Spleen (tissue), 7 donors: ENCODE measurements around the genes INAFM2, KNSTRN and PPP1R14D.

GRCh38 chr15:40104747-40105273 is 3.9 kb downstream of the BMF start:
- PRO-cap, 4 experiments, result no peak in any of the 4 experiments
- RAMPAGE, long total RNA, 4 experiments, result no peak in any of the 4 experiments

- PRO-cap, 4 experiments, result no peak in any of the 4 experiments
- RAMPAGE, long total RNA, 4 experiments, result no peak in any of the 4 experiments
Measured at GRCh38 chr15:40249121-40249635, 10.3 kb downstream of the PAK6 start.

GRCh38 chr15:40296526-40297193 is 11.1 kb downstream of the PLCB2 start:
- PRO-cap, 4 experiments, result no peak in any of the 4 experiments
- RAMPAGE, long total RNA, 4 experiments, result no peak in any of the 4 experiments

DNA sequence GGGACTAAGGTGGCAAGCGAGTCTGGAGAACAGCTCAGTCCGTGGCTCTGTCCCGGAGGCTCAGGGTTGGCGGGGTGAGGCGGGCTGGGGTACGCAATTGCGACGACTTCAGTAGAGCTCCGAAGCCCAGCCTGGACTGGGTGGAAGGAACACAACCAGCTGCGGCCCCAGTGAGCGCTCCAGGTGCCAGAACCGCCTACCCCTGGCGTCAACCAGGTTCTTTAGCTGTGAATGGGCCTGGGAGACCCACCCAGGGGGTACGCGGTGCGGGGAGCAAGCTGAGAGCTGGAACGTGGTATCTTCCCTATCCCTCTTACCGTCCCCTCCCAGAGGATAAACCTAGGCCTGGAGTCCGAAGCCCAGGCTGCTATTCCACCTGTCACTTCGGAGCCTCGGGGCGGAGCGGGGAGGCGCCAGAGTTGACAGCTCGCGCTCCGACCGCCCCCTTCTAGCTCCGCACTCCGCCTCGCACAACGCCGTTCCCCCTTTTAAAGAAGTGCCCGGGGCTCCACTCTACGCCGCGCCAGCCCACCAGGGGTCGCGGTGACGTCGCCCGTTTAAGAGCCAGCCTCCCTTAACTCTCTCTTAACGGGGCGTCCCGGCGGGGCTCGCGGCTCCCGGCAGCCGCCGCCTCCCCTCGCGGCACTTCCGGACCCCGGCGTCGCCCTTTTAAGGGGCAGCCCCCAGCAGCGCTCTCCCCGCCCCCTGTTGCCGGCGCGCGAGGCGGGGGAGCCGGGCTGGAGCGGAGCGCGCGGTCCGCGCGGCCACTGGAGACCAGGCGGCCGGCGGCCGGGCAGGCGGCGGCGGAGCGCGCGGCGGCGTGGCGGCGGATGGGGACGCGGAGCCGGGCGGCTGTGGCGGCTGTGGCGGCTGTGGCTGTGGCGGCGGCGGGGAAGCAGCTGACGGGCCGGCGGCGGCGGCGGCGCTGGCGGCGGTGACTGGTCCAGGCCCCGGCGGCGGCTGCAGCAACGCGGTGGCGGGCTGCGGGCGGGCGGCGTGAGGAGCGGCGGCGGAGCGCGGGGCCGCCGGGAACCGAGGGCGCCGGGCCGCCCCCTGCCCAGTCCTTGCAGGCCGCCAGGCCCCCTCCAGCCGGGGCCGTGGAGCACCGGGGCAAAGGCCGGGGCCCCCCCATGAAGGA is at the start of gene INAFM2:
INAFM2 (plus strand) TSS at position 767 of the 1,138 bp plus-strand sequence.
- PRO-cap, 4 experiments, result peak in 4 of 4 experiments; most common plus-strand start position 770 of the sequence (in 4); most common minus-strand start position 644 of the sequence (in 3)
- RAMPAGE, long total RNA, 4 experiments, result no peak in any of the 4 experiments

- PRO-cap, 4 experiments, result peak in 4 of 4 experiments; most common plus-strand start chr15:40383000 (in 3)
- RAMPAGE, long total RNA, 4 experiments, result start-site peak on the plus strand in 4 of 4 experiments, at chr15:40382936-40383010 at its widest, 171 to 386 reads per replicate
Measured at GRCh38 chr15:40382564-40383781, at the start of gene KNSTRN. Gene KNSTRN (plus strand): TSS chr15:40382721.

GRCh38 chr15:40420006-40420711 is 14.6 kb downstream of the IVD start:
- PRO-cap, 4 experiments, result no peak in any of the 4 experiments
- RAMPAGE, long total RNA, 4 experiments, result no peak in any of the 4 experiments

DNA sequence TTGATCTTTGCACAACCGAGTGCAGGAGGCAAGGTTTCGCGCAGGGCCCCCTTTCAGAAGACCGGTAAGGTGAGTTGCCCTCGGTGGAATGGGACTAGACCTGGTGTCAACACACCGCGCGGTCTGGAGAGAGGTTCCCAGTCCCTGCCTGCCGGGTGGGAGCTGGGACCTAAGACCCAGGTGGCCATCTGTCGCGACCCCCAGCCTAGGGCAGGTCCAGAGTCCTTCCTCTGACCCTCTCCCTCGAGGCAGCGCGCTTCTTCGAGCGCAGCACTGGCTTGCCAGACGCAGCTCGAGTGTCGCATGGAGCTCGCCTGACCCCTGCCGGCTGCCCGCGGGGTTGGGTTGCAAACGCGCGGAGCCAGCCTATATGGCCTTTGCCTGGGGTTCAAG is 16.2 kb downstream of the IVD start:
- PRO-cap, 4 experiments, result no peak in any of the 4 experiments
- RAMPAGE, long total RNA, 4 experiments, result no peak in any of the 4 experiments

- PRO-cap, 4 experiments, result no peak in any of the 4 experiments
- RAMPAGE, long total RNA, 4 experiments, result no peak in any of the 4 experiments
Measured at GRCh38 chr15:40590559-40591089, 3.4 kb upstream of the KNL1 start.

- PRO-cap, 4 experiments, result no peak in any of the 4 experiments
- RAMPAGE, long total RNA, 4 experiments, result no peak in any of the 4 experiments
Measured at GRCh38 chr15:40693888-40694256, 1.1 kb upstream of the RAD51 start.

DNA sequence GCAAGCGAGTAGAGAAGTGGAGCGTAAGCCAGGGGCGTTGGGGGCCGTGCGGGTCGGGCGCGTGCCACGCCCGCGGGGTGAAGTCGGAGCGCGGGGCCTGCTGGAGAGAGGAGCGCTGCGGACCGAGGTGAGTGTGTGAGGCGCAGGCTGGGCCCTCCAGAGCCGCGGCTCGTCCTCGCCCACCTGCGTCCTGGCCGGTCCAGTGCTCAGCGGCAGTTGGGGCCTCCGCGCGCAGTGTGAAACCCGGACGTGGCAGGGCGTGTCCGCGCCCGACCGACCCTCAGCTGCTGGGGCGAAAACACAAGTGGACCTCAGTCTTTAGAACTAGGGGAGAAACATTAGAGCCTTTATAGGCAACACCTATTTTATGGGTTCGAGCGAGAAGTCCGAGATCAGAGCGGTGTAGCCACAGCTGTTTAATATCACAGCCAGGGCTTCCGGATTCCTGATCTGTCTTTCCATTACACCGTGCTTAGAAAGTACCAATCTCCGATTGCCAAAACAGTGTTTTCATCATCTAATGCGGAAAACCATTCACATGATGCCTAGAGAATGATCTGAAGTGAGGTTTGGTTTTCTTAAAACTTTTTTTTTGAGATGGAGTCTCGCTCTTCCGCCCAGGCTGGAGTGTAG is 441 bp downstream of the RAD51 start:
- PRO-cap, 4 experiments, result no peak in any of the 4 experiments
- RAMPAGE, long total RNA, 4 experiments, result no peak in any of the 4 experiments

DNA sequence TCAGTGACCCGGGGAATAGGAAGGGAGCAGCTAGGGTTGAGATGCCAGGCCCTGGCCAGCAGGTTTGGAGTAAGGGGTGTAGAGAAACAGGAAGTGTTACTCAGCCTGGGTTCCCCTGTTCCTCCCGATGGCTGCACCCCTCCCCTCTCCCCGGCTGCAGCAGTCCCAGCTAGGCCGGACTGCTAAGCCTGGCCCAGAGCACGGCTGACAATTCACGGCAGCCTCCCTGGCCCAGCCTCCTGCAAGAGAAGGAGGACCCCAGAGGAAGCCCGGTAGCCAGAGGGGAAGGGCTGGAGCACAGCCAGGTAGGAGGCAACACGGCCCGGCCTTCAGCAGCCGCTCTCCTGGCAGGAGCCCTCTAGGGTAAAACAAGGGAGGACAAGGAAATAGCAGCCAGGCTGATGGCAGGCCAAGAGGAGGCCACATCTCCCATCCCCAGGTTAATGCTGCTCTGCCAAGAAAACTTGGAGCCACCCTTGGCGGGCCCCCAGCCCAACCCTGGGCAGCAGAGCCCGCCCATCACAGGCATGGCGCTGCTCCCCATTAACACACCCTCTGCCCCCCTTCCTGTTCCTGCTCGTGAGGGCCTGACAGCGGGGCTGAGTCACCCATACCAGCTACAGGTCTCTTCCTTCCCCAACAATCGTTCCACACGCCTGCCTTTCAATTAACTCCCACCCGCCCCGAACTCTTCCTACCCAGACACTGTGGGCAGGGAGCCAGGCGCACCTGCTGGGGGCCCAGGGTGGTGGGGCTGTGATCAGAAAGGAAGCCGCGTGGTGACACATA is 575 bp upstream of the C15orf62 start:
- PRO-cap, 4 experiments, result no peak in any of the 4 experiments
- RAMPAGE, long total RNA, 4 experiments, result no peak in any of the 4 experiments

GRCh38 chr15:40828536-40829536 is at the start of gene PPP1R14D:
Gene PPP1R14D (minus strand): TSS chr15:40828708.
- PRO-cap, 4 experiments, result no peak in any of the 4 experiments
- RAMPAGE, long total RNA, 4 experiments, result no peak in any of the 4 experiments

GRCh38 chr15:40852656-40853756 is 9.2 kb downstream of the SPINT1 start:
- PRO-cap, 4 experiments, result no peak in any of the 4 experiments
- RAMPAGE, long total RNA, 4 experiments, result no peak in any of the 4 experiments

- PRO-cap, 4 experiments, result no peak in any of the 4 experiments
- RAMPAGE, long total RNA, 4 experiments, result no peak in any of the 4 experiments
Measured at GRCh38 chr15:40859057-40859603, 14.9 kb downstream of the RHOV start.

GRCh38 chr15:40907404-40907925 is 13.2 kb downstream of the VPS18 start:
- PRO-cap, 4 experiments, result peak in 4 of 4 experiments; most common plus-strand start chr15:40907630 (in 4); most common minus-strand start chr15:40907479 (in 4)
- RAMPAGE, long total RNA, 4 experiments, result no peak in any of the 4 experiments

DNA sequence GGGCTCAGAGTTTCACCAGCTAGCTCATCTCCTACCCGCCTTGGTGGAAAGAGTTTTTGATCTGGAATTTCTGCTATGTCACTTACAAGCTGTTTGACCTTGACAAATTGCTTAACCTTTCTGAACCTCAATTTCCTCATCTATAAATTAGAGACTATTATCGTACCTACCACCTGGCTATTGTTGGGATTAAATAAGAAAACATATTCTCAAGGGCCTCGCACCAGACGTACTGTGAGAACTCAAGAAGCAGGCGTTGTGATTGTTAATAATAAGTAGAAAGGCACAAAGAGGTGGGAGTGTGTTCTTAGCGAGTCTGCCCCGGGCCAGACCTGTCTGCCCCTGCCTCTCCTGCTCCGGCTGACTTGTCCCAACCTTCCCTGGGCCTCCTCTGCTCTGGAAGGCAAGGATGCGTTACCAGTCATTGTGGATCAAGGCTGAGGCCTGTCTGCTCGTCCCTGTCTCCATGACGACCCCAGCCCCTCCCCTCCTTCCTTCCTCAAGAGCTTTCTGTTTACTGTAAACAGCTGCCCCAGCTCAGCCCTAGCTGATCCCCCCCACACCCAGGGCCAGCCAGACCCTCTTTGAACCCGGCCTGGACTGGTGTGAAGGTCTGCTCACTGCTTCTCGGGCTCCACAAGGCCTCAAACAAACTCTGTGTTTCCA is 16.7 kb downstream of the VPS18 start:
- PRO-cap, 4 experiments, result no peak in any of the 4 experiments
- RAMPAGE, long total RNA, 4 experiments, result no peak in any of the 4 experiments

- PRO-cap, 4 experiments, result no peak in any of the 4 experiments
- RAMPAGE, long total RNA, 4 experiments, result no peak in any of the 4 experiments
Measured at GRCh38 chr15:40927478-40928223, 1.5 kb upstream of the DLL4 start.

DNA sequence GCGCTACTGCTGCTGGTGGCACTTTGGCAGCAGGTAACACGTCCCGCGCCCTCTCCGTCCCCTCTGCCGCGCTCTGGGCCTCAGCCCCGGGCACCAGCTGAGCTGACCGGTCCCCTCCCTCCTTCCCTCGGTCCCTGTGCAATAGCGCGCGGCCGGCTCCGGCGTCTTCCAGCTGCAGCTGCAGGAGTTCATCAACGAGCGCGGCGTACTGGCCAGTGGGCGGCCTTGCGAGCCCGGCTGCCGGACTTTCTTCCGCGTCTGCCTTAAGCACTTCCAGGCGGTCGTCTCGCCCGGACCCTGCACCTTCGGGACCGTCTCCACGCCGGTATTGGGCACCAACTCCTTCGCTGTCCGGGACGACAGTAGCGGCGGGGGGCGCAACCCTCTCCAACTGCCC is 560 bp downstream of the DLL4 start:
- PRO-cap, 4 experiments, result peak in 4 of 4 experiments; most common plus-strand start position 194 of the sequence (in 3); most common minus-strand start position 180 of the sequence (in 4)
- RAMPAGE, long total RNA, 4 experiments, result no peak in any of the 4 experiments

- PRO-cap, 4 experiments, result peak in 4 of 4 experiments; most common plus-strand start chr15:40940383 (in 4); most common minus-strand start chr15:40940447 (in 2)
- RAMPAGE, long total RNA, 4 experiments, result start-site peak on the plus strand in 2 of 4 experiments, at chr15:40940595-40940609 at its widest, 6 reads per replicate
Measured at GRCh38 chr15:40940065-40940786, 11.1 kb downstream of the DLL4 start.

DNA sequence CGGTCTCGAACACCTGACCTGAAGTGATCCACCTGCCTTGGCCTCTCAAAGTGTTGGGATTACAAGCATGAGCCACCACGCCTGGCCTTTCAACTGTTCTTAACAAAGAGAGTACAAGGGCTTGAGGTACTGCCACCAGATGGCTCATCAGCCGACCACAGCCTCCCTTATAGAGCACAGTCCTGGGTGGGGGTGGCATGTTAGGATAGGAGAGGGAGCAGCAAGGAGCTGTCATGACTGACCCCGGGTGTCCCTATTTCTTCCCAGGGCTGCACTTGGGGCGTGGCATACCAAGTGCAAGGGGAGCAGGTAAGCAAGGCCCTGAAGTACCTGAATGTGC is 1.8 kb downstream of the CHAC1 start:
- PRO-cap, 4 experiments, result no peak in any of the 4 experiments
- RAMPAGE, long total RNA, 4 experiments, result no peak in any of the 4 experiments